Thyroid gland (tissue), 7 donors: ENCODE data around the genes NXPH4, AGAP2 and SLC16A7.

GRCh38 chr12:57175916-57176340 is 40.7 kb upstream of the NXPH4 start:
- PRO-cap, 2 experiments, result no peak in any of the 2 experiments
- RAMPAGE, long total RNA, 5 experiments, result no peak in any of the 5 experiments

GRCh38 chr12:57216230-57217089 is at the start of gene NXPH4:
NXPH4 (plus strand) TSS chr12:57216794.
- PRO-cap, 2 experiments, result no peak in any of the 2 experiments
- RAMPAGE, long total RNA, 5 experiments, result no peak in any of the 5 experiments

DNA sequence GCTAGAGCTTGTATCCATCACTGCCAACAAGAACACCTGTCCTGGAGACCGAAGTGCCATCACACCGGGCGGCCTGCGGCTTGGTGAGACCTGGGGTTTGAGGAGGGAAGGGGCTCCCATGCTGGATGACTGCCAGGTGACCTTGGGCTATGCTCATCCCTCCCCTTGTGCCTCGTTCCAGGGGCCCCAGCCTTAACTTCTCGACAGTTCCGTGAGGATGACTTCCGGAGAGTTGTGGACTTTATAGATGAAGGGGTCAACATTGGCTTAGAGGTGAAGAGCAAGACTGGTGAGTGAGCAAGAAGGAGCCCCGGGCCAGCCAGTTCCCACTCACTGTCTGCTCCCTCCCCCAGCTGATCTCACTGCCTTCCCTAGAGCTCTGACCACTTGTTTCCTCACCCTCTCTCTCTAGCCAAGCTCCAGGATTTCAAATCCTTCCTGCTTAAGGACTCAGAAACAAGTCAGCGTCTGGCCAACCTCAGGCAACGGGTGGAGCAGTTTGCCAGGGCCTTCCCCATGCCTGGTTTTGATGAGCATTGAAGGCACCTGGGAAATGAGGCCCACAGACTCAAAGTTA is 3.0 kb downstream of the NDUFA4L2 start:
- PRO-cap, 2 experiments, result no peak in any of the 2 experiments
- RAMPAGE, long total RNA, 5 experiments, result no peak in any of the 5 experiments

GRCh38 chr12:57236007-57236791 is 705 bp downstream of the NDUFA4L2 start:
- PRO-cap, 2 experiments, result no peak in any of the 2 experiments
- RAMPAGE, long total RNA, 5 experiments, result no peak in any of the 5 experiments

DNA sequence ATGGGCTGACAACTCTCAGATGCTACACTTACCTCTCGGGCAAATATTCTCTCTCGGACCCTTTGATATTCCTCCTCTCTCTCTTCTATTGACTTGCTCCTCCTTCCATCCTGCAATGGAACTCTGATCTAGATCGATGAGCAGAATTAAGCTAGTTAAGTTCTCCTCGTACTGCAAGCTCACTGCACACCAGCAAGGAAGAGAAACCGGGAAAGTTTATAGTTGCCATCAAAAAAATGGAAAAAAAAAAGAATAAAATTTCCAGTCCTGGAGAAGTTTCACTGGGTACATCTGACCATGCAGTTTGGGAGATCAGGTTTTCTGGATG is 41.5 kb upstream of the STAC3 start:
- PRO-cap, 2 experiments, result no peak in any of the 2 experiments
- RAMPAGE, long total RNA, 5 experiments, result no peak in any of the 5 experiments

GRCh38 chr12:57341091-57341624 is 89.7 kb downstream of the R3HDM2 start:
- PRO-cap, 2 experiments, result no peak in any of the 2 experiments
- RAMPAGE, long total RNA, 5 experiments, result no peak in any of the 5 experiments

DNA sequence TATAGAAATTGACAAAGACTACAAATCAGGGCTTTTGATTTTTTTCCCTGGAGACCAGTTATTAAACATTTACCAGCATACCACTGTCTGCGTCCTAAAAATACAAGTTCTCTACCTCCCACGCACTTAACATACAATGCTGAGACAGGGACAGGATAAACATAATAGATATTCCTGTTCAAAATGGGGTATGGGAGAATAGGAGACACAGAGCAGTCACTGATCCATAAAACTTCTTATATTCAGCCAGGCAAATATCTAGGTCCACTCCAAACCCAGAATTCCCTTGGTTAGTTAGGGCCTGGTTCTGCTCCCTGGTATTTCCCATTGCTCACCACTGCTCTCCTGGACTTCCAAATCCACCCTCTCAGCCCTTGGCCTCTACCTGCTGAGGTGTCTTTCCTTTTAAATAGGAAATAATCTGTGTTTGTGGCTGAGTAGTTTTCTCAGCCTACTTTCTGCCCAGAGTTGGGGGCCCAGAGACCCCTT is 4.5 kb downstream of the INHBC start:
- PRO-cap, 2 experiments, result no peak in any of the 2 experiments
- RAMPAGE, long total RNA, 5 experiments, result no peak in any of the 5 experiments

DNA sequence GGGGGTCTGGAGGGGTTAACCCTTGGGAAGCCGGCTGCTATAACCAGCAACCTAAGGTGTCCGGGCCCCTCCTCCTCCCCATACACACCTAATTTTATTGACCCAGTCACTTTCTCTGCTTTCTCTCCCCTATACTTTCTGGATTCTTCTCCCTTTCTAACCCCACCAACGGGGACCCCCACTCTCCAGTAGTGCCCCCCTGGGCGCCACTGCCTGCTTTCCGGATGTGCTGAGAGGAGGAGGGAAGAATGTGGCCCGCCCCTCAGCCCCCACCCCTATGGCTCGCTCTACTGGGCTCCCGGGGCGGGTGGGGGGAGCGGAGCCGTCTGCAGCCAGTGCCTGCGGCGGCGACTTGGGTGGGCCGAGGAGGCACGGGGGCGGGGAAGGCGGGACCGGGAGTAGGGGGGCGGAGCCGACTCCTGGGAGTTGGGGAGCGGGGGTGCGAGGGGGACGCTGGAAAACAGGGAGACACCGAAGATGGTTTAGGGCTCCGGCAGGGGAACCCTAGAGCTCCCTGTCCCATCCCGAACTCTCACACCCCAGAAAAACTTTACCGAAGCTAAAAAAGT is 1.9 kb downstream of the GLI1 start:
- PRO-cap, 2 experiments, result peak in 2 of 2 experiments; most common plus-strand start position 429 of the sequence (in 1); most common minus-strand start position 211 of the sequence (in 2)
- RAMPAGE, long total RNA, 5 experiments, result no peak in any of the 5 experiments

GRCh38 chr12:57738574-57739764 is at the start of gene AGAP2:
AGAP2 (minus strand) TSS chr12:57738742.
- PRO-cap, 2 experiments, result no peak in any of the 2 experiments
- RAMPAGE, long total RNA, 5 experiments, result no peak in any of the 5 experiments

DNA sequence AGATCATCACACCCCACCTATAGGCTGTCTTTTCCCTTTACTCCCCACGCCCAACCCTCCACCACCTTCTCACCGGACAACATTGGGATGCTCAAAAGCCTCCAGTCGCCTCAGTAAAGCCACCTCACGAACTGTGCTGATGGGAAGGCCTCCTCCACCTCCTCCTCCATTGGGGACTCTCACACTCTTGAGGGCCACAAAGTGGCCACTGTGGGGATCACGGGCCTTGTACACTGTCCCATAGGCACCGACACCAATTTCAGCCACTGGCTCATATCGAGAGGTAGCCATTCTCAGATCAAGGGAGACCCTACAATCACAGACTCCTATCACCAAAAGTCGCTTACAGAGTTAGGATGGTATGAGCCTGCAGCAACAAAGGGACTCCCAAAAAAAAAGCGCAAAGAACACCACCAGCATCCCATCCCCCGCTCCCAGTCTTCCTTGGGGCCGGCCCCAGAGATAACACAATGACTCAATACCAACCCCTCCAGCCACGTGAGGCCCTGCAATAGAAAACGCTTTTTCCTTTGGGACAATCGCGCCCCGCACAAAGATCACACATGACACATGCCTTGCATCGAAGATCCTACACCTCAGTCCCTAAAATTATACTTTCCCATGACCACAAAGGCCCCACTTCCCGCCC is 559 bp downstream of the CDK4 start:
- PRO-cap, 2 experiments, result peak in 2 of 2 experiments; most common plus-strand start position 538 of the sequence (in 1); most common minus-strand start position 436 of the sequence (in 2)
- RAMPAGE, long total RNA, 5 experiments, result no peak in any of the 5 experiments

DNA sequence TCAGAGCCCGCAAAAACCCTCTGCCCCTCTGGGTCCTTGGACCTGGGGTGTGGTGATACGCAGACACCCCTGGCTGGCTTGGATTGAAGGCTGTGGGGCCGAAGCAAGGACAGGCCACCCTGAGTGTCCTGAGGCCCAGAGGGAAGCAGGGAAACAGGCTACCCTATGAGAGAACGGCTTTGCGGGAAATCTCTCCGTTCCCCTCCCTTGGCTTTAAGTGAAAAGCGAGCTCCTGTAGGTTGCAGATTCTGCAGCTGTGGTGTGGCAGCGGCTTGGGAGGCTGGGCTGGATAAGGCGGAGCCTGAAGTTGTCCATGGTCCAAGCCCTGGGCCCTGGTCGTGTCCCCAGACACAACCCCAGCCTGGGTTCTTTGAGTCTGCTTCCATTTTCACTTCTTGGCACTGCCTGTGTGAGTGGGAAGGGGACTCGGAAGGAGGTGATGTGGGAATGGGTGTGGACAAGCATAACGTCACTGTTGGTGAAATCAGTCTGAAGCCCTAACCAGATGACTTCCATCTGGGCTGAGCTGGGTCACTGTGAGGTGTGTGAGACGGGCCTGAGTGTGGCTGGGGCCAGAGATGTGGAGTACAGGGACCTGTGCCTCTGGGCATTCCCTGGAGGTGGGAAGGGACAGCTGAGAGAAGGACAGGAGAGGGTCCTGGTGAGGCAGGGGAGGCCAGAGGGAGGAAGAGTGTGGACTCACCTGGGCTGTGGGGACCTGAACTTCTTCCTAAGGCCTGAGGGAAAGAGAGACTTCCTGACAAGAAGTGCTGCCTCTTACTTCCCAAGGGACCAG is 43.0 kb upstream of the CTDSP2 start:
- PRO-cap, 2 experiments, result peak in 2 of 2 experiments; most common plus-strand start position 515 of the sequence (in 2); most common minus-strand start position 215 of the sequence (in 1)
- RAMPAGE, long total RNA, 5 experiments, result no peak in any of the 5 experiments

DNA sequence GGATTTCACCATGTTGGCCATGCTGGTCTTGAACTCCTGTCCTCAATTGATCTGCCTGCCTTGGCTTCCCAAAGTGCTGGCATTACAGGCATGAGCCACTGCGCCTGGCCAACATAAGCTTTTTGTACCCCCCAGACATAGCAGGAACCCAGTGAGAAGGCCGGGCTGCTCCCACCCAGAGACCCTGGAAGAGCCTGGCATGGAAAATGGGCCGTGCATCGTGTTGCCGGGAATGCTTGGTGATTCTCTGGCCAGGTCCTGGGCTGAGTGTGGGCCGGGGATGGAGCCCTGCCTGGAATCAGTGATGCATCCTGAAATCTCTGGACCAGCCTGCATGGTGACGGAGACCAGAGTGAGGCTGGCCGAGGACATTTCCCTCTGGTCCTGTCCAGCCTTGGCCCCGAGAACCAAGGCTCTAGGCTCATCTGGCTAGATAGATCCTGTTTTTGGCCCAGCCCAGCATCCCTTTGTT is 46.7 kb upstream of the CTDSP2 start:
- PRO-cap, 2 experiments, result no peak in any of the 2 experiments
- RAMPAGE, long total RNA, 5 experiments, result no peak in any of the 5 experiments

DNA sequence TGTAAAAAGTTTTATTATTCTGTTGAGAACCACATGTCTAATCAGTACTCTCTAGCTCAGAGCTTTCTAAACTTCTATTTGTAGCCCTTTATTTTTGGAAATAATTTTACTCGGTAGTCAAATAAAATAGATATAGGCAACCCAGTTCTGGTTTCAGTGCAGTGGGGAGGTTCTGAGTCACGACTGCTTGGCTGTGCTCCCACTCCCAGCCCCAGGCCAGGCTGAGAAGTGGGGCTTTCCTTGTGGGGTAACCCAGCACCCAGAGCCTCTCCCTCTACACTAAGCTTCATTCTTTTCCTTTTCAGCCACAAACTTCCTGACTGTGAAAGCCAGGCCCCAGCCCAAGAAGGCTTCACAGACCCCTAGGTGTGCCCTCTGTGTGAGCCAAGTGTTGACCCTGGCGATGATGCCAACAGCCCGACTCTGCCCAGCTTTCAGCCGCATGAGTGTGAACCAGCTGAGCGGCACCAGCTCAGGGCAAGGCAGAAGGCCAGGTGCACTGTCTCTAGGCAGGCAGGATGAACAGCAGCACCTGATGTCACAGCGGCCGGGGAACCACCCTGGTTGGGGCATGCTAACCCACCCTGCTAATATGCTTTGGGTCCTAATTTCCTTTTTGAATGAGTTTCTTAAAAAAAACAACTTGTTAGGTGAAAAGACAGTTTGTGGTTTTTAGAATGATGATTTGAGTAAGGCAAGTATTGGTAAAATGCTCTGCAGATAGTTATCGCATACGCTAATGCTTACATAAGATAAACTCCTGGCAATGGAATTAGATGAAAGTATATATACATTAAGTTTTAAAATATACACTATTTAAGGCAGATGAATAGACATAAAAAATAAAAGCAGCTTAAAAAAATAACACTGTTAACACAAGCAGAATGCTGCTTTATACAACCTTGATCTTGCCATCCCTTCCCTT is 42.2 kb upstream of the ATP23 start:
- PRO-cap, 2 experiments, result peak in 1 of 2 experiments; most common plus-strand start position 470 of the sequence (in 1); most common minus-strand start position 444 of the sequence (in 1)
- RAMPAGE, long total RNA, 5 experiments, result no peak in any of the 5 experiments

DNA sequence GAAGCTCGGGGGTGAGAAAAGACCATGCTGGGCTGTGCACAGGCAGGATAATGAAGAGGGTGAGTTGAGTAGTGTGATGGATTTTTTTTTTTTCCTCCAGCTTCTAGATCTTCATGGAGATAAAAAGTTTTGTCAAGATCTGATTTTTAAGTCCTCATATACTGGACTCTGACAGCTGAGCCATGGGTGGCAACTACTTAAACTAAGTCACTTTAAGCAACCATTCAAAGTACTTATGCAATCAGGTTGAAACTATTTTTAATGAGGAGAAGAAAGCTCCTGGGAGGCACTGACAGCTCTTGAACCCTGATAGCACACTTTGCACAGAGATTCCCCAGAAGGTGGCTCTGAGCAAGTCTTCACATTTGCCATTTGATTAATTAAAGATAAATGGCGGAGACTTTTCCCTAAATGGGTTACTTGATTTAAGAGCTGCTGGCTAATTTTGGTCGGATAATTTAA is 329.0 kb downstream of the LRIG3 start:
- PRO-cap, 2 experiments, result no peak in any of the 2 experiments
- RAMPAGE, long total RNA, 5 experiments, result no peak in any of the 5 experiments

GRCh38 chr12:58915286-58916168 is 4.8 kb downstream of the LRIG3 start:
- PRO-cap, 2 experiments, result peak in 2 of 2 experiments; most common plus-strand start chr12:58915710 (in 2); most common minus-strand start chr12:58915773 (in 2)
- RAMPAGE, long total RNA, 5 experiments, result start-site peak on the plus strand in 1 of 5 experiments, at chr12:58915704-58915710 at its widest, 16 reads per replicate

DNA sequence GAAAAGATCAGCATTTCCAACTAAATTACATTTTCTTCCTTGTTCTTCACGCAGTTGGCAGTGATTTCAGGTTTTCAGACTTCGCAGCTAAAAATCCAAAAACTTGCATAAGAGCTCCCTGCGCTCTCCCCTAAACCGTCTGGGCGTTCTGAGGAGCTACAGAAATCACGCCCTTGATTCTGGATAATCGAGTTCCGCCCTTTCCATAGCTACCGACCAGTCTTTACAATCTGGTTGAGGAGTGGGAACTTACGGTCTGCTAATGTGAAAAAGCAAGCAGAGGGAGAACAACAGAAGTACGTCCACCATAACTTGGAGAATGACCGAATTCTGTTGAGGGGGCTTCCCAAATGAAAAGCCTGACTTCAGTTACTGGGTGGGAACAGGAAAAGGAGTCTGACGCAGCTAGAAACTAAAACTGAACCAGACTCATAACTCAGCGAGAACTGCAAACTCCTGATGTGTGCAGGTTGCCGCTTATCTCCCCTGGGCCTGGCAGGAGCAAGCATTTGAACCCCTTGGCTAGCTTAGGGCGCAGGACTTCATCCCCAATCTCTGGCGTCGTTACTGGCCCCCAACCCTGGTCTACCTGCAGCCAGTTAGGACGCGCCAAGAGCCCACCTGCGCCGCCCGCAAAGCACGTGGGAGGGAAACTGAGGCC is 1.0 kb downstream of the LRIG3 start:
- PRO-cap, 2 experiments, result peak in 2 of 2 experiments; most common plus-strand start position 138 of the sequence (in 2); most common minus-strand start position 141 of the sequence (in 2)
- RAMPAGE, long total RNA, 5 experiments, result no peak in any of the 5 experiments

GRCh38 chr12:59595967-59596892 is at the start of gene SLC16A7:
SLC16A7 (plus strand) TSS chr12:59596029.
- PRO-cap, 2 experiments, result peak in 2 of 2 experiments; most common plus-strand start chr12:59596157 (in 2); most common minus-strand start chr12:59596489 (in 2)
- RAMPAGE, long total RNA, 5 experiments, result no peak in any of the 5 experiments

- PRO-cap, 2 experiments, result no peak in any of the 2 experiments
- RAMPAGE, long total RNA, 5 experiments, result no peak in any of the 5 experiments
These were observed 94.4 kb downstream of the TAFA2 start for GRCh38 chr12:62098109-62098579.

GRCh38 chr12:62252082-62252953 is 7.9 kb upstream of the USP15 start:
- PRO-cap, 2 experiments, result no peak in any of the 2 experiments
- RAMPAGE, long total RNA, 5 experiments, result no peak in any of the 5 experiments

- PRO-cap, 2 experiments, result no peak in any of the 2 experiments
- RAMPAGE, long total RNA, 5 experiments, result no peak in any of the 5 experiments
These were observed 37.2 kb downstream of the USP15 start for GRCh38 chr12:62297193-62298100.